ENCODE measurements around a stretch of chr1.

- PRO-cap: no peak
These were observed 21.9 kb downstream of the RAB4A start for GRCh38 chr1:229292846-229293255.

DNA sequence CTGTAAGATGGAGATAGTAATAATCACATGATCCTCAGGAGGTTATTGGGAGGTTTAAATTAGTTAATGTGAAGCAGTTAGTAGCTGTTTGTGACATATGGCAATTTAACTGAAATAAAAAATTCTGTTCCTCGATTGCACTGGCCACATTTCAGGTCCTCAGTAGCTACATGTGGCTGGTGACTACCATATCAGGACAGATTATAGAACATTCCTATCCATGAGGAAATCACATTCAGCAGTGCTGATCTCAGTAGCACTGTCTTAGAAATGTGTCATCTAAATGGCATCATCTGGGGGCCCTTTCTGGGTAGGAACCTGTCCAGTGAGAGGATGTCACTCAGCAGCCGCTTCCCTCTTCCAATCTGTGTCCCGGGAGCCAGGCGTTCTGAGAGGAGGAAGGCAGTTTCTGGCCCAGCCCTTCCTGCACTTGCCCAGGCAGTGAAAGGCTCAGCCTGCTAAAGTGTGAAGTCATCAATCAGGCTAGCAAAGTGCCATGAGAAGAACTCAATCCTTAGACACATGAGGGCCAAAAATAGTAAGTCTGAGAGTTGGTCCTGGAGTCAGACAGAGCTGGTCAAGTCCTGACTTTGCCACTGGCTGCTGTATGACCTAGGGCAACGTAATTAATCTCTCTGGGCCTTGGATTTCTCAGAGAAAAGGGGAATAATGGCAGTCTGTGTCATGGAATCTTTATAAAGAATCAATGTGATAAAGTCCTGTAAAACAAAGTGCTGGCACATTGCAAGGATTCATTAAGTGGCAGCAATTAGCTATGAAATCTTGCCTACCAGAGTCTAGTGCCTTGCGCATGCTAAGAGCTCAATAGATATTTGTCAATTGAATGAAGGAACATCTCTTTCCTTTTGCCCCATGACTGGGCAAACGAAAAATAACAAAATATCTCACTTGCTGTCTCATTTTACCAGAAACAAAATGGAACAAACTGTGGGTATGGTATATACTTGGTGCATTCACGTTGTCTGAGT, 25.8 kb downstream of the RAB4A start:
- PRO-cap: no peak

DNA sequence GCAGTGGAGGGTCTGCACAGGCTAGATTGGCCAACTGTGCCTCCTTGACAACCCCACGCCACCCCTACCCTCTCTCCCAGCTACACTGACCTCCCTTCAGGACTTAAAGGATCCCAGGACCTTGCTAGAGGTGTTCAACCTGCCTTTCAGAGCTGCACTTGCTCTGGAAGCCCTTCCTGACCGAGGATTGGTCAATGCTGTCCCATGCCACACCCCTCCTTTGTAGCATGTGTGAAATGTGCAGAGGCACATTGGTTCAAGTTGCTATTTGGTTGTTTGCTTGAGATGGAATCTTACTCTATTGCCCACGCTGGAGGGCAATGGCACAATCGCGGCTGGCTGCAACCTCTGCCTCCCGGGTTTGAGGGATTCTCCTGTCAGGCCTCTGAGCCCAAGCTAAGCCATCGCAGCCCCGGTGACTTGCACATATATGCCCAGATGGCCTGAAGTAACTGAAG, 21.8 kb downstream of the ACTA1 start:
- PRO-cap: no peak

- PRO-cap: no peak
These were observed 1.4 kb upstream of the NUP133 start for GRCh38 chr1:229509406-229510020.

DNA sequence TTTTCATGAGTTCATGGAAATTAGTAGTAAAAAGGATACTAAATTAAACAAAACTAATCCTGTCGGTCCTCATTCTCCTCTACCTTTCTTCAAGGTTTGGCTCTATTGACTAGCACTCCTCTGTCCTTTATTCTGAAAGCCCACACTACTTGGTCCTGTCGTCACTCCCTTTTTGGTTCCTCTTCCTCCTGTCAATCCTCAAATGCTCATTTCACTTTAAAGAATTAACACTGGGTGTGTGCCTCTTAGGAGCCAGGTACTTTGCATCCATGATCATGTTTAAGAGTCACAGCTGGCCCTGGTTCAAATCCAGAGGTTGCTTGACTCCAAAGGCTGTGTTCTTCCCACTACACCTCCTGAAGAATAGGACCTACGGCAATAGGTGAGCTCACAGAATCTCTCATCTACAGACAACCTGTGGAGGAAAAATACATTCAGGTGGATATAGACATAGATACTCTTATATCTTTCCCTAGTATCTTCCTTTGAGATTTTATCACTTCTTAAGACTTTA, 19.4 kb downstream of the TAF5L start:
- PRO-cap: no peak

DNA sequence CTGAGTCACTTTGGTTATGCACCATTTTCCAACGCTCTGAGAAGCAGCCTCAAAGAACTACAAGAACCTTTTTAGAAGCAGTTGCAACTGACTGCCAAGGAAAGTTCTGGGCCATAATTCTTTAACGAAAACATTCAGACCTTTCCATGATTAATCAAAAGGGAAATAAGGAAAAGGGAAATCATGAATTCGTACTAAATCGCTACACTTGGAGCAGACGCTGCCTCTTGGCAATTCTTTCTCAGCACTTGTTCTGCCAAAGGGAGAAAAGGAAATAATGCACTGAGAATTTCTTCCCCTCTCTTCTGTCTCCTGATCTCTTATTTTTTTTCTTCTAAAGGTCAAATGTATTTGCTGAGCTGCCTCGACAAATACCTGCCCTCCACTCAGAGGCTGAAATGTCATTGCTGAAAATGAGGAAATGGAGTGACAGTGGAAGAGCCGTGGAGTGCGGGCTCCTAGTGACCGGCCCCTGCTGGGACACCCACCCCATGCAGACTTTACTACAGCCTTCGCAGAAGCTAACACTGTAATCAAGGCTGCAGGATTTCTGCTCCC, 67.9 kb upstream of the GALNT2 start:
- PRO-cap: no peak

DNA sequence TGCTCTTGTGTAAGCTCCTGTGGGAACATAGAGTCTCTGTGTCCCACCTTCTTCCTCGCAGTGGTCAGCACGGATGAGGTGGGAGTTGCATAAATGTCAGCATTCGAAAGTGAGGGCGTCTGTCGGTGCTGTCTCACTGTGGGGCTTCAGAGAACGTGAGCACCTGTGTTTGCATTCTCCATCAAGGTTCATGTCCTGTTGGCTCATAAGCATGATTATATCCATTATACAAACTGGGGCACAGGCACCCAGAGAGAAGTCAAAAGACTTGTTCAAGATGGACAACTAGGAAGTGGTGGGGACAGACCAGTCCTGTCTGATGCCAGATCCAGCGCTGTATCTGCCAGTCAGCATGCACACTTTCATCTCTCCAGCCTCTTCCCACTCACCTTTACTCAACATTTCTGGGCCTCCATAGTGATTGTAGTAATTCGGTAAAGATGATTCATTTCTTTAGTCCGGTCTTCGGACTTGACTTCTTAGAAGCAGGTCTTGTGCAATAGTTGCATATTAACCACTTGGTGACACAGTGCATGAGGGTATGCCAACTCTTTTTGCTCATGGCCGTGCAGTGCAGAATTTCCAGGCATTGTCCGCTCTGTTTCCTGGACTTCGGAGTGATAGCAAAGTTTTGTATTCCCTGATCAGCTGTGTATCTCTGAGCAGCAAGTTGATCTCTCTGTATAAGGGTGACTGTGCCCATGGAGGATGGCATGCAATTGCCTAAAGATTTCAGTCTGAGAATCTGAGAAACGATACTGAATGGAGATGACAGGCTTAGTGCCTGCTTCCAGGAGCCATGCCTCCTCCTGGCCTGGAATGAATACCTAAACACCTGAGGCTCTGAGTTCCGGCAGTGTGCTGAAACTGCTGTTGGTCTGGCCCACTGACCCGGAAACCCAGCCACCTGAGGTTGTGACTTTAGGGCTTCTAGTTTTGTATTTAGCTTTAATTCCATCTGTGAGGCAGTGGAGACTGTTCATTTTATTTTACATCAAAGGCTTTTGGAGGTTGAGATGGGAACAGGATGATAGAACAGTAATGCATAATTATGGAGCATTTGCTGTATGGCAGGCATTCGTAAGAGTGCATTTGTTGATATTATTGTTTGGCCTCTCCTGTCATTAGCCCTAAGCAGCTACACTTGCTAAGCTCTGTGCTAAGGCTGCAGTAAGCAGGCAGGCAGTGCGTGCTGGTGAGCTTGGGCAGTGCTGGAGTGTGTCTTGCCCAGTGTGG, 38.9 kb downstream of the GALNT2 start:
- PRO-cap: no peak

GRCh38 chr1:230113161-230113814, 46.2 kb downstream of the GALNT2 start:
- PRO-cap: no peak

DNA sequence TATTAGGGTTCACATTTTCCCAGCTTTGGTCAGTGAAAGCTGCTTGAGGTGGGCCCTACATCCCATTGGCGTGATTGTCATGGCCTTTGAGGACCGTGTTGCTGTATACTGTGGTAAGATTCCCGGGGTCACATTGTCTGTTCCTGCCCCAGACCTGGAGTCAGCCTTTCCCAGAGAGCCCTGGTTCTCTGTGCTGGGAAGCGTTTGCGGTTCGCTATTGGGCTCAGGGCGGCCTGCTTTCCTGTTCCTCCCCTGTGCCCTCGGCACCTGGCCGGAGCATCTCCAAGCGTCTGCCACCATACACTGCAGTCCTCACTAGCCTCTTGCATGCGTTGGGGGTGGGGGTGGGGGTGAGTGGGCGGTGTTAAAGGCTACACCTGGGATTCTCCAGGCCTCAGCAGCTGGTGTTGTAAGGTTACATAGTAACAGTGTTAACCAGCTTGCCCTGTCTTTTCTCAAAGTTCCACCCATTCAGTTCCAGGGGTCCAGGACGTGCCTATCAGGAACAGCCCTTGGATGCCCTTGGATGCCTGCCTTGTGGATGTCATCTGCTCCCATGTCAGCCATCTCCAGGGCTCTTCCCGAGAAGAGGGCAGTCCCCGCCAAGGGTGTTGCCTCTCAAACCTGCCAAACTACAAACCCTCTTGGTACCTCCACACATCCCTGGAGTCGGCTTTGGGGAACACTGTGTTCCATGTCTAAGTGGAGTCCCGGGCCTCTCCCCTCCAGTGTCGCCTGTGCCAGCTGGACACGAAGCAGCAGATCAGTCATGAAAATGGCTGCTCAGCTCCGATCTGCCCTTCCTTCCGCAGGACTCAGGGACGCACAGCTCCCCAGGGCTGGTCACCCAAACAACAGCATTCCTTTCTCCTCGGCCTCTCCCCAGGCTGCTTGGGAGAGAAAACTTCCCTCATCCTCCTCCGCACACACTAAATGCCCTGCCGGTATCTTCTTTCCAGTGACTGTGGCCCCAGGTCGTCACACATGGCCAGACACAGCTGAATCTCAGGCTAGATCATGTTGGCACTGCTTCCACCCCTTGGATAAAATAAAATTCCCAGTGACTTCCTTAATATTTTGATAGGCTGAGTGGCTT, 53.1 kb downstream of the GALNT2 start:
- PRO-cap: no peak

GRCh38 chr1:230158579-230159380, 91.7 kb downstream of the GALNT2 start:
- PRO-cap: no peak

- PRO-cap: no peak
These were observed 3.5 kb downstream of the PGBD5 start for GRCh38 chr1:230422564-230423086.

DNA sequence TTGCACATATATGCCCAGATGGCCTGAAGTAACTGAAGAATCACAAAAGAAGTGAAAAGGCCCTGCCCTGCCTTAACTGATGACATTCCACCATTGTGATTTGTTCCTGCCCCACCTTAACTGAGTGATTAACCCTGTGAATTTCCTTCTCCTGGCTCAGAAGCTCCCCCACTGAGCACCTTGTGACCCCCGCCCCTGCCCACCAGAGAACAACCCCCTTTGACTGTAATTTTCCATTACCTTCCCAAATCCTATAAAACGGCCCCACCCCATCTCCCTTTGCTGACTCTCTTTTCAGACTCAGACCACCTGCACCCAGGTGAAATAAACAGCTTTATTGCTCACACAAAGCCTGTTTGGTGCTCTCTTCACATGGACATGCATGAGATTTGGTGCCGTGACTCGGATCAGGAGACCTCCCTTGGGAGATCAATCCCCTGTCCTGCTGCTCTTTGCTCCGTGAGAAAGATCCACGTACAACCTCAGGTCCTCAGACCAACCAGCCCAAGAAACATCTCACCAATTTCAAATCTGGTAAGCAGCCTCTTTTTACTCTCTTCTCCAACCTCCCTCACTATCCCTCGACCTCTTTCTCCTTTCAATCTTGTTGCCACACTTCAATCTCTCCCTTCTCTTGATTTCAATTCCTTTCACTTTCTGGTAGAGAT, 40.9 kb upstream of the COG2 start:
- PRO-cap: no peak

DNA sequence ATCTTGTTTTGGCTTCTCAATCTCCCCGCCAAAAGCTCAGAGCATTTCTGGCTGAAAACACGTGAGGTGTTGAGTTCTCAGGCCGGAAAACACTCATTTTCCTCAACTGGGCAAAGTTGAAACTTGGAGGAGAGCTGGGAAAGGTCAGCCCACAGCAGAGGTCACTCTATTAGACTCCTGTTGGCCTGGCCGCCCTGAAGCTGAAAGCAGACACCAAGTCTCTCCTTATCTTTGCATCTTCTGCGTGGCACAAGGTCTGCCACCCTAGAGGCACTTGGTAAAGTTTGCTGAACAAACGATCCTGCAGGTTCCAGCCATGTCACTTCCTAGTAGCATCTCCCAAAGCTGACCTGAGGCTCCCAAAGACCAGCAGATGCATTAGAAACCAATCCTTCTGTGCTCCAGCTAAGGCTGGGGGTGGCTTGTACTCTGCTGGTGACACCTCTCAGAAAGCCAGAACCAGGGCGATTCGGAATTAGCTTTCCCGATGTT, 10.9 kb downstream of the CAPN9 start:
- PRO-cap: no peak

DNA sequence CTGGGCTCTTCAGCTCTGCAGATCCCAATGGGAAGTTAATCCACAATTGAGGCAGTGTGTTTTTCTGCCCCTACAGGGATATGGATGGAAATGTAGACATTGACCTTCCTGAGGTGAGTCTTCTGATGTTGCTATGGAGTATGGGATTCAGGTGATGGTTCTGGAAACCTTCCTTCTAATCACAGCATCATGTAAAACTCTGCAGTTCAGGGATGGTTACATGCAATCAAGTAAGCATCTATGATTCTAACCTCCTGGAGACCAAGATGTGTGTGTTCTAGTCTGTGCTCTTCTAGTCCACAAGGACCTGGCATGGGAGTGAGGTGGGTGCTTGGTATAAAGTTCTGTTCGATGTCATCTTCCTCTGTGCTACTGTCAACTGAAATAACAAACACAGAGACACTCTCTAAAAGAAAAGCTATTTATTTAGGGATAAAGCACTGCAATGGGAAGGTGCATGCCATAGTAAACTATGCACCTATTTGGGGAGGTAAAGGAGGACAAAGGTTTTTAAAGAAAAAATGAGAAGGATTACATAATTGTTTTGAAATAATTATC, 38.8 kb downstream of the CAPN9 start:
- PRO-cap: no peak

DNA sequence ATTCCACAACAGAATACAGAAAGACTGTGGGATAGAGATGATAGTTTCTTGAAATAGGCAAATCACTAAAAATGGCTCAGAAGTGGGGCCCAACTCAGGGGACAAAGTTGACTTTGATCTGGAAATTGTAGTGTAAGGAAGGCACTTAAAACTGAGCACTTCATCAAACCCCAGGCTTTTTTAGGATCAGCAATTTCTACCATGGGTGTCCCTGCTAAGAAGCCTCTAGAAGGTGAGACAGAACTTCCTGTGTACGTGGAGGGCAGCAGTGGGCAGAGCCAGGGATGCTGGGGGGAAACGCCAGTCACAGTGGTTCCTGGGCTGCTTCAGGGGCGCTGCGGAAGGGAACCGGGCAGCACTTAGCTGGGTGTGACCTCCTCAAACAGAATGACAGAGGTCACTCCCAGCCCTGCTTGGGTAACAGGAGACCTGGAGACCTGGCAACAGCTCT, 20.6 kb downstream of the C1orf198 start:
- PRO-cap: no peak

DNA sequence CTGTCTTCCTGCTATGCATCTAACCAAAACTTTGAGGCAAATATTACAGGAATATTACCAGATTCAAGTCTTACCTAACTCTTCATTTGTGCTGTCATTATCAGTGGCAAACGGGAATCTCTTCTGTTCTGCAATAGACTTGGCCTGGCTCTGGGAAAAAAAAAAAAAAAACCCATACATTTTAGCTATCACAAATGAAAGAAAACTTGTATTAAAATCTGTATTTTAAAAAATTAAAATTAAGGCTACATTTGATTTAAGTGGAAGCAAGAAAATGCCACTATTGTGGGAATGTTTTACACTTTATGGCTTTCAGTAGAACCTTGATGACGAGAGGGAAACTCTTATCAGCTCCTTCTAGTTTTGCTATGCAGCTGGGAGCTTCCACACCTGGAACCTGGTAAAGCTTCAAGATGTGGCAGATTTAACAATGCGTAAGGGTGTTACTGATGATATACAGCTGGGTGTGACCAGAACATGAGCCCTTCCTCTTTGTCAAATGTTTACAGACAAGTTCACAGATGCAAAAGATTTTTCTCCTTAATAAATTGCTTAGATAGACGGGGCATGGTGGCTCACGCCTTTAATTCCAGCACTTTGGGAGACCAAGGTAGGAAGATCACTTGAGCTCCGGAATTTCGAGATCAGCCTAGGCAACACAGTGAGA, 20.4 kb downstream of the TTC13 start:
- PRO-cap: no peak

GRCh38 chr1:231019476-231020002, 20.5 kb downstream of the FAM89A start:
- PRO-cap: no peak

DNA sequence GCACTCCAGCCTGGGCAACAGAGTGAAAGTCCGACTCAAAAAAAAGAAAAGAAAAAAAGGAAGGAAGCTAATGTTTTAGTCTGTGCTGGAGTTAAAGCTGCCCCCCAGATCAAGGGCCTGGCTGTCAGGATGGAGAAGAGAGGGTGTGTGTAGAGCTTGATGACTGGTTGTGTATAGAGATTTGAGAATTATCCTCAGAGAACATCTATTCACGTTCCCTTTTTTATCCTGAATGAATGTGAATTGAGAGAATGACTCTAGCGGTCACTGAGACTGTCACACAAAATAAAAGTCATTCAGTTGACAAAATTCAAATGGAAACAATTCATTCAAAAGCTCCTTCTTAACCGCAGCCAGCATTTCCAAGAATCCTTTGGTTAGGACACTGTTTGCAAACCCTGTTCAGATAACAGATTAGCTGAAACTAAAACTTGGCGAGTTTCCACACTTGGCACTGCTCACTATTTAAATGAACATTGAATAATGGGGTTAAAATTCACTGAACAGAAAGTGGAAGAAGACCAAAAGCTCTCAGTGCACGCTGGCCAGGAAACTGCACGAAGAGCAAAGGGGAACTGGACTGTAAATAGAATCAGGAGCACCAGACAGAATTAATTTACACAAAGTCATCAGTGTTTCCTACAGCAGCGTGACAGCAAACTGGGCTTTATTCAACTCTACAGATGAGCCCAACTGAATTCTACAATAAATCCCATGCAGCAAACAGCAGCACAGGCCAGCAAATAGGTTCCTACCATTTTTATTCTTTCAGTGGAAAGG, 13.6 kb upstream of the FAM89A start:
- PRO-cap: no peak

DNA sequence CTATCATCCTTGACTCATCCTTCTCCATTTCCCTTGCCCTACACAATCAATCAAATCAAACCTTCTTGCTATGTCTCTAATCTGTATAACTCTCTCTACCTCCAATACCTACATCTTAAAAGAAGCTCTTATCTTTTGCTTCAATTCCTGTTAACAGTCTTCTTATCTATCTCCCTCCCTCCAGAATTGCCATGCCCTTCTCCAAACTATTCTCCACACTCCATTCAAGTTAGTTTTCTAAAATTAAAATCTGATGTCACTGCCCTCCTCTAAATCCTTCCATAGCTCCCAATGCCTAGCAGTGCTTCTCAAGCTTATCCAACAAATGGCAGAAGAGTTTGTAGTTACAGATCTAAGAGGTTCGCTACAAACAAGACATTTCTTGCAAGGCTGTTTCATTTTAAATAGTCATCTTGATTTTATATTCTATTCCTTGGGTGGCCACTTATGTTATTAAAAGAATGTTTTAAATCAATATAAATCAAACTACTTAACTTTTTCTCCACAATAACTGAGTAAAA, 25.2 kb downstream of the EGLN1 start:
- PRO-cap: no peak

DNA sequence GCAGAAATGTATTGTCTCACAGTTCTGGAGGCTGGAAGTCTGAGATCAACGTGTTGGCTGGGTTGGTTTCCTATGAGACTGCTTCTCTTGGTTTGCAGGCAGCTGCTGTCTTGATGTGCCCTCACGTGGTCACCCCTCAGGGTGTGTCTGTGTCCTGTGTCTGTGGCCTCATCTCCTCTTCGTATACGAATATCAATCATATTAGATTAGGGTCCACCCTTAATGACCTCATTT, 21.2 kb upstream of the DISC1 start:
- PRO-cap: no peak

All from aorta (tissue), 1 donor.